Heart (tissue), 3 donors: ENCODE results near the genes DDR1 and ABHD16A.

DNA sequence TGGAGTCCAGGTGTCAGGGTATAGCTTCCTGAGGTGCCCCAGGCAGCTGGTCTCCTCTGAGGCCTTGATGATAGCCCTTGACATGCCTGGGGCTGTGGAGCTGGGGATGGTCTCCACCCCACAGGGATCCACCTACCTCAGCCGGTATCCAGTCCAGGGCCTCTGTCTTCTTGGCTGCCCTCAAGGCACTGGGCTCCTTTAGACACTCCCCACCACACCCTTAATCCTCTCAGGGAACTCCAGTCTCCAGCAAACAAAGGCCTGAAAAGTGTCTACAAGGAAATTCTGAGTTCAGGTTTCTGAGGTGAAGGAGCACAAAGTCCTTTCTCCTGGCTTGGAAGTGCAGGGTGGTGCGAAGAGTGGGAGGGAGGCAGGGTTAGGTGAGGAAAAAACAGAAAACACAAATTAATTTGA is 44.6 kb upstream of the DDR1 start:
- RAMPAGE, long total RNA, 2 experiments = no peak in any of the 2 experiments

DNA sequence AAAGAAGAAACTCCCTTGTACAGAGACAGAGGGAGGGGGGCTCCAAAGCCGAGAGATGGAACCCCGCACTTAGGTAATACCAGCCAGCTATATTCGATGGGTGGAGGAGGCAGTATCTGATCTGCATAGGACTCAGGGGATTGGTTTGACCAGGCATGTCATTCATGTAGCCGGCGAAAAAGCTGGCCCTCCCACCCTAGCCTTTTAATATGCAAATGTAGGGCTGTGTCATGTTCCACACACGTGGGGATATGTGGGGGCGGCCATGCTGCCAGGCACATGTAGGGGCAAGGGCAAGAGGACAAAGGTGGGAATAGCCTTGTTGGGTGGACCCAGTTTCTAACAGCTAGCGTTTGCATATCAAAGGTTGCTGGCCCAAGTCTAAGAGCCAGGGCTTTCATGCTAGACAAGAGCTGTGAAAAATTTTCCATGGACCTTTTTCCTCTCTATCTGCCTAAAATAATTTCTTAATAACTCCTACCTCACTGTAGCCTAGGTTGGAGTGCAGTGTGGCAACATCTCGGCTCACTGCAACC is 39.1 kb upstream of the DDR1 start:
- RAMPAGE, long total RNA, 2 experiments = no peak in any of the 2 experiments

- RAMPAGE, long total RNA, 2 experiments = no peak in any of the 2 experiments
Measured at GRCh38 chr6:30847627-30848705, 36.4 kb upstream of the DDR1 start.

GRCh38 chr6:30882396-30883557 is 1.5 kb upstream of the DDR1 start:
- RAMPAGE, long total RNA, 2 experiments = no peak in any of the 2 experiments

GRCh38 chr6:30883655-30884743 is at the start of gene DDR1:
DDR1 (plus strand) TSS chr6:30884519.
- RAMPAGE, long total RNA, 2 experiments = no peak in any of the 2 experiments

DNA sequence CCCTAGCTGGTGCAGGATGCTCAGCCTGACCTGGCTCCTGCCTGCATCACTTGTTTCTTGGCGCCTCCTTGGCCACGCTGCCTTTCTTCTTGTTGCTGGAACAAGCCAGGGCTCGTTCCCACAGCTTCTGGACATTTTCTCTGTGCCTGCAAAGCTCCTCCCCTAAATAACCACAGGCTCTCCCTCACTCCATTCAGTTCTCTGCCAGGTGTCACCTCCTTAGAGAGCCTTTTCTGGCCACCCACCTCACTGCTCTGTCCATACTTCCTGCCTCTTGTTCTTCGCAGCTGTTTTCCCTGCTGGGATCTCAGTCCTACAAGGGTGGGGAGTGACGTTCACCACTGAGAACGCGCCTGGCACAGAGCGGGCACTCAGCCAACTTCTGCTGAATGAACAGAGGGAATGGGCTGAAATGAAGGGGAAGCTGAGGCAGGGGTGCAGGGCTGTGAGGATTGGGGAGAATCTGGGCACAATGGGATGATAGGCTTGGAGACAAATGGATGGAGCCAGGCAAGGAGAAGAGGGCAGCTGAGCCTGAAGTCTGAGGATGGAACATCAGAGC is 6.0 kb downstream of the DDR1 start:
- RAMPAGE, long total RNA, 2 experiments = no peak in any of the 2 experiments

GRCh38 chr6:31117383-31118241 is 2.6 kb downstream of the CDSN start:
- RAMPAGE, long total RNA, 2 experiments = no peak in any of the 2 experiments

- RAMPAGE, long total RNA, 2 experiments = no peak in any of the 2 experiments
Measured at GRCh38 chr6:31402347-31403289, 777 bp upstream of the MICA start.

GRCh38 chr6:31421473-31421902 is 18.1 kb downstream of the MICA start:
- RAMPAGE, long total RNA, 2 experiments = no peak in any of the 2 experiments

DNA sequence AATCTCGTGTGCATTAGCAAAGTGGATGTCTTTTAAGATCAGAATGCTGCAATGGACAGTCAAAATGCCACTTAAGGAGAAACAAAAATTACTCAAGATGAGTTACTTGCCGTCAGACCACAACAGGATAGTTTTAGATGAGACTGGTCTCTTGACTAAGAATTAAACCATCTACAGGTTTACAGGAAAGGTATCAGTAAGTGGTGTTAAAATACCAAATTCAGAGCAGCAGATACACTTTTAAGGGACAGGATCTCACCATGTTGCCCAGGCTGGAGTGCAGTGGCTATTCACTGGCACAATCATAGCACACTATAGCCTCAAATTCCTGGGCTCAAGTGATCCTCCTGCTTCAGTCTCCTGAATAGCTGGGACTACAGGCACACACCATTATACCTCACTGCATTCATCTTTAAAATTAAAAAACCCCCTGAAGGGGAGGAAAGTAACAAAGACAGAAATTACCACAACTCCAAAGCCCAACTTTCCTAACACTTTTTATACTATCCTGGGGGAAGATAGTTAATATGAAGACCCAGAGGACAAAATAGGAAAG is 4.7 kb downstream of the MCCD1 start:
- RAMPAGE, long total RNA, 2 experiments = no peak in any of the 2 experiments

DNA sequence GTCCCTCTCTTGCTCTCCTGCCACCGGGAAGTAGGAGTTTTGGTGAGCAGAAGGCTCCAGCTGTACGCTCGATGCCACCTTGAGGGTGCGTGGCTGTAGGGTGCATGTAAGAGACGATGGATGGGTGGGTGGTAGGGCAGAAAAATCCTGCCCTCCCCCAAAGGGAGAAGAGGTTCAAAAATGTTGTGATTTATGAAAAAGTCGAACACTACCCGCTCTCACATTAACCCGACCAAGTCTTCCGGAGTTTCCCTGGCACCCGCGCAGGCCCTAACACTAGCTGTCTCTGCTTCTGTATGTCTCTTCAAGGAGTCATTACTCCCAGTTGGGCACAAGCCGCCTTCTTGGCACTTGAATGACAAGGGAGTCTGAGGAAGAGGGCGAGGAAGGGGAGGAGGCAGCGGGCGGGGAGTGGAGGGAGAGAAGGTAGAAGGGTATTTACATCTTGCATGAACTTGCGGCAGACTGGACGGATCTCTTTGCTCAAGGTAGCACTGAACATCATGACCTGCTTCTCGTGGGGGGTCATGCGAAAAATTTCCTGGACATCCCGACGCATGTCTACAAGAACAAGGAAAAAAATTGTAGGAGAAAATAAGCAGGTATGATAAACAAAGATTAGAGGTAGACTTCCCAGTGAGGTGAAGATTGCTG is 6.3 kb downstream of the MCCD1 start:
- RAMPAGE, long total RNA, 2 experiments = no peak in any of the 2 experiments

DNA sequence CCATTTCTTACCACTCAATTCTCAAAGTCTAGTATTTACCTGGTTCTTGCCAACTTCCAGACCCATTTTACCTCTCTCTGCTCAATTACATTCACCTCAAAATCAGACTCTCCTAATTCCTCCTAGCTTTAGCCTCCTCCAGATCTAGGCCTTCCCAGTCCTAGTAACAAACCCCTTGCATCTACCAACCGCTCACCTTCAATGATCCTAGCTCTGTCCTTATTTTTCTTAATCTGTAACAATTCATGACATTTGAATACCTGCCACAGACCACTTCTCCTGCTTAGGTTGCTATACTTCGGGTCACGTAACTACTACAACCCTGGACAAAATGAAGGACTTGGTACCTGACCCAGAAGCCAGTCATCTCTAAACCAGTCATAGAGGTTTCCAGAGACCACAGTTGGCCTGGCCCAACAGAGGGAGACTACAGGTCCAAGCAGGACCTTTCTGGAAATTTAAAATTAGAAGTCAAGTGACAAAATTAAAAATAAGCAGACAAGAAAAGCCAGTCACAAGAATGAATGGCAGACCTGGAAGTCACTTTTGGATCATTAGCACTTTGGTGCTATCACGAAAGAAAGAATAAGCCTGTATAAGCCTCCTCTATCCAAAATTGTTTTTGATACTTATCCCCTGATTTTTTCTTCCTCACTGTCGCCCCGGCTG is 2.3 kb downstream of the DDX39B start:
- RAMPAGE, long total RNA, 2 experiments = no peak in any of the 2 experiments

DNA sequence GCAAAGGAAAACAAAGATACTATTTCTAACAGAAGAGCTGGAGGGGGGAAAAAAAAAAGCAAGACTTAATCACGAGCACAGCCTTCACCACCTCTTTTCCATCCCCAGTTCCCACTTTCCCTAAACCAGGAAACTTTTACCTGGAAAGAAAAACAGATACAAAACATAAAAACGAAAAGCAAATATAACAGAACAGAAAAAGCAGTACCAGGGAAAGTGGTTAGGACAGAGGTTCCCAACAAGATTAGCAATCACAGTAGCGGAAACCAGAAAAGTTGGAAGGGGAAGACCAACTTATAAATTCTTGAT is 1.2 kb downstream of the DDX39B start:
- RAMPAGE, long total RNA, 2 experiments = no peak in any of the 2 experiments

- RAMPAGE, long total RNA, 2 experiments = no peak in any of the 2 experiments
Measured at GRCh38 chr6:31547964-31548283, 516 bp downstream of the NFKBIL1 start.

DNA sequence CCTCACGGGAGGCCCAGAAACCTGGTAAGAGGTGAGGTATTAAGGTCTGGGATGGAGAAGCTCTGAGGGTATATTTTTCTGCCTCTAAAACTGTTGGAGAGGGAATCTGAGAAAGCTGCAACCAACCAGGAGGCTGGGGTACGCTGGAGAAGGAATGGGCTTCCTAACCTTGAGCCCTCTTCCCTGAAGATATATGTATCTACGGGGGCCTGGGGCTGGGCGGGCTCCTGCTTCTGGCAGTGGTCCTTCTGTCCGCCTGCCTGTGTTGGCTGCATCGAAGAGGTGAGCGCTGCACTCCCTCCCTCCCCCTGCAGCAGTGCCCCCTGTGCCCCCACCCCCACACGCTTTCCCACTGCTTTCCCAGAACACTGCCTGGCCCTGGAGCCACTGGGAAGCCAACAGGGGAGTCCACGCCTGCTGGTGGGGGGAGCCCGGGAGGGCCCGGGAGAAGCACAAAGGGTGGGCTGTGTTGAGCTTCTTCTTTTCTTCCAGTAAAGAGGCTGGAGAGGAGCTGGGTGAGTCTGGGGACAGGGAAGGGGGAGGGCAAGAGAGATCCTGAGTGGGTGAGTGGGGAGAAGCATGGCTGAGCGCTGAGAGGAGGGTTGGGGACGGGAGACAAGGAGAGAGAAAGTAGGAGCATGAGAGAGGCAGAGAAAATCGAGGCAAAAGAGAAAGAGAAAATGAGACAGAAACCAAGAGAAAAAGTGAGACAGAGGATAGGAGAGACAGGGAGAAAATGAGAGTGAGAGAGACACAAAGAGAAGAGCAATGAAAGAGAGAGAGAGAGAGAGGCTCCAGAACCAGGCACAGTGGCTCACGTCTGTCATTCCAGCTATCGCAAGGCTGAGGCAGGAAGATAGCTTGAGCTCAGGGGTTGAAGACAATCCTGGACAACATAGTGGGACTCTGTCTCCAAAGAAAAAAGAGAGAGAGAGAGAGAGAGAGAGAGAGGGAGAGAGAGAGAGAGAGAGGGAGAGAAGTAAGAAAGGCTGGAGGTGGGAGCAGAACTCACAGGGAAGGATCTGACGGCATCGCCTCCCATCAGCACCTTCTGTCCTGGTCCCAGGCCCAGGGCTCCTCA is 1.7 kb downstream of the LST1 start:
- RAMPAGE, long total RNA, 2 experiments = no peak in any of the 2 experiments

- RAMPAGE, long total RNA, 2 experiments = no peak in any of the 2 experiments
Measured at GRCh38 chr6:31629515-31630166, 9.1 kb downstream of the PRRC2A start.

DNA sequence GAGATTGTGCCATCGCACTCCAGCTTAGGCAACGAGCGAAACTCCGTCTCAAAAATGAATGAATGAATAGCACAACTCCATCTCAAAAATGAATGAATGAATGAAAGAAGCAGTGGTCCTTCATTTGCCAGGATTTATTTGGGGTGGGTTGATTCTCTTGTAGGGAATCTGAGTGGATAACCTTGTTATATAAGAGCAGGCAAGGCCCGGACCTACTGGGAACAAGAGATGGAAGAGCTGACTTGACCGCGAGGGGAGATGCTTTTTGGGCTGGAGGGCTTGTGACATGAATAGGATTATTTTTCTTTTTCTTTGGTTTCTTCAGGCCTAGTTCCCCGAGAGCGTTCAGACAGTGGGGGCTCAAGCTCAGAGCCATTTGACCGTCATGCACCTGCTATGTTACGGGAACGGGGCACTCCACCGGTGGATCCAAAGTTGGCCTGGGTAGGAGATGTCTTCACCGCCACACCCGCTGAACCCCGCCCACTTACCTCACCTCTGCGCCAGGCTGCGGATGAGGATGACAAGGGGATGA is 9.8 kb downstream of the PRRC2A start:
- RAMPAGE, long total RNA, 2 experiments = no peak in any of the 2 experiments

DNA sequence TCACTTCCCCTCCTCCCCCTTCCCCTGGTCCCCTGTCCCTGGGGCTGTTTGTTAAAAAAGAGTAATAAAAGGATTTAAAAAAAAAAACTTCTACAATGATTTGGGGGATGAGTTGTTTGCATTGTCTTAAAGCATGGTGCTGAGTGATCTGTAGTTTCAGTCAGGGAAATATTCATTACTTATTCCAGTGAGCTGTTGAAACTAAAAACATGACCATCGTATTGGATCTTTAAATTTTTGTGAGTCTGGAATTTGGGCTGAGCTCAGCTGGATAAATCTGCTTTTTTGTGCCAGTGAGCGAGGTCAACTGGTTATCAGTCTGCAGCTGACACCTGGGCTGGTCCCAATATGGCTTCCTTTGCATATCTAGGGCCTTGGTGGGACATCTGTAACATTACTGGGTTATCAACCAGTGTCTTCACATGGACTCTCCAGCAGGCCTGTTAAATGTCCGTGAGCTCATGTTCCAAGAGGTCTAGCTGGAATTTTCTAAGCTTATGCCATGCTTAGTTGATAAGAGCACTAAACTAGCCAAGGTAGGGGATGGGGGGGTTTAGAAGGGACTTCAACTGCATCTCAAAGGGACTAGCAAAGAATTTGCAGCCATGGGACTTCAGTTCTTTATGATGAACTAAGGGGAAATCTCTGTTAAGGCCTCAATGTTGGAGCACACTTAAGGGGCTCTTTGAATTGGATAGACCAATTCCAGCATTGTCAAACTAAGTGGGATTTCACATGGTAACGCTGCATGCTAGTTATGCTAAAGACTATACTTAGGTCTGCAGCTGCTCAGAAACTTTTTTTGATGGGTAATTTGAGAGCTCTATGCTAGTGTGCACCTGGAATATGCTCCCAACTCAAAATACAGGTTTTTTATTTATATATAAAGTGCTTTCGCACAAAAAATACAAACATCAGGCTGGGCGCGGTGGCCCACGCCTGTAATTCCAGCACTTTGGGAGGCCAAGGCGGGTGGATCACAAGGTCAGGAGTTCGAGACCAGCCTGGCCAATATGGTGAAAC is 14.5 kb downstream of the BAG6 start:
- RAMPAGE, long total RNA, 2 experiments = no peak in any of the 2 experiments

- RAMPAGE, long total RNA, 2 experiments = no peak in any of the 2 experiments
Measured at GRCh38 chr6:31687487-31687981, 6.7 kb upstream of the LY6G5C start.

- RAMPAGE, long total RNA, 2 experiments = start-site peak on the minus strand in 2 of 2 experiments, at chr6:31703290-31703353 at its widest, 46 to 355 reads per replicate
Measured at GRCh38 chr6:31702458-31703514, at the start of gene ABHD16A. ABHD16A (minus strand) TSS chr6:31703324.